ENCODE data around the gene CAMLG.

DNA sequence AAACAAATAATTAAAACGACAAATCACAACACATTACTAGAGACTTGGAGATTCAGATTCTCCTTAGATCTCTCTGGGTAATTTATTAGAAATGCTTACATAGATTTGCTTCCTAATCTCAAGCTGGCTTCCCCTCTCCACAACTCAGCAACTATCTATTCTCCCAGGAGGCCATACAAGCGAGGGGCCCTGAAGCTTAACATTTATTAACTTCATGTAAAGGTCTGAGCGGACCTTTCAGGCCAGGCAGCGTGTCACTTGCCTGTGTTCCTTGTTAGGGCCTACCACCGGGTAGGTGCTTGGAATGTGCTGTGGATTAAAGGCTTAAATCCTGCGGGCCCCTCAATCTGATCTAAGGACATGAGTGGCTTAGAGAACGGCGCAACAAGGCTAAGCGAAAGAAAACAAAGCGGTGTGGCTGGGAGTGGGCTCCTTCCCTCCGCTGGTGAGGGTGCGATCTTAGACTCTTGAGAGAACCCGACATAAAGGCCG lies 735 bp upstream of the HSPA4 start:
- PRO-cap = bidirectional peak, plus-strand start at position 140 of the sequence, minus-strand start outside the sequence; bidirectional peak, plus-strand start at position 421 of the sequence, minus-strand start at position 392 of the sequence

DNA sequence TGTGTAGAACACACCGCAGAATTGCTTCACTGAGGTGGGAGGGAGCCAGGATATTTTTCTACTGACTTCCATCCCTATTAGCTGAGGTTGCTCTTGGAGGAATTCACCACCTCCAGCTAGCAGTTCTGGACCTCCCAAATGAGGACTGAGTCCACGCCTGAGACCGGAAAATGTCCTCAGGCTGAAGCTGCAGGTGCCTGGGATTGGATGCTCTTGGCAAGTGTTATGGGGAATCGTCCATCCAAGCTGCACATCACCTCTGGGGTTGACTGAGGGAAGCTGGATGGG lies 270.7 kb downstream of the HSPA4 start:
- PRO-cap = no peak

- PRO-cap = no peak
Measured at GRCh38 chr5:133407129-133407475, 205.2 kb downstream of the FSTL4 start.

GRCh38 chr5:133930102-133930806 lies 38.2 kb downstream of the C5orf15 start:
- PRO-cap = no peak

GRCh38 chr5:133935154-133935593 lies 33.3 kb downstream of the C5orf15 start:
- PRO-cap = no peak

GRCh38 chr5:134159840-134160193 lies 16.9 kb downstream of the SKP1 start:
- PRO-cap = no peak

DNA sequence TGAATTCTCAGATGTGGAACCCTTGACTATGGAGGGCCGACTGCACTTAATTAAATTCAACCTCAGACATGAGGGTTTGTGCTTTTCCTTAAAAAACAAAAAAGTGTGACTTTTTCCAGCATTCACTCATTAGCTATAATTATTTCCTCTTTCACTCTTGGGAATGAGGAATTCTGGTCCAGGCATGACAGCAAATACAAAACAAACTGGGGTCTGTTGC lies 16.8 kb upstream of the SKP1 start:
- PRO-cap = no peak

DNA sequence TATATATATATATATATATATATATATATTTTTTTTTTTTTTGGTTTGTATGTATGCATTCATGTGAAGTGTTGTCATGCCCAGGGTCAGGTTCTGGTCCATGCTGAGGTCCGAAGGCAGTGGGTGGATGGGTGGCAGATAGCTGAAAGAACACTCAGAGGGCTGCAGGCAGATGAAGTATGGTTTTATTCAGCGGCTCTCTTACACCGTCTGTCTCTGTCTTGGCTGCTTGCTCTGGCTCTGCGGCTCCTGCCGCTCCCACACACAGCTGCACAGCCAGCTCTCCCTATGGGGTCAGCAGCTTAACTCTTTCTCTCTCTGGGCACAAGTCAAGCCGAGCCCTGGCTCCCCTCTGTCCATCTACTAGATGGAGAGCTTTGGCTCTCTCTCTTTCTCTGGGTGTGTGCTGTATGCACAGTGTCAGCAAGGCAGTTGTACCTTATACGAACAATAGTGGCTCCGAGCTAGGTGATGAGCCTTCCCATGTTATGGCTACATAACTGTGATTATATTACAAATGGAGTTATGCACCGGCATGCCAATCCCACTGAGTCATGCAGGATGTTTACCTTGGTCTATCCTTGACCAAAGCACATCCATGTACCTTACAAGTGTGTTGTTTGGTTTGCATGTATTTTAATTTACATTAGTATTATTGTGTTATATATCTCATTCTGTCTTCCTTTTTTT lies 19.2 kb upstream of the PPP2CA start:
- PRO-cap = no peak

DNA sequence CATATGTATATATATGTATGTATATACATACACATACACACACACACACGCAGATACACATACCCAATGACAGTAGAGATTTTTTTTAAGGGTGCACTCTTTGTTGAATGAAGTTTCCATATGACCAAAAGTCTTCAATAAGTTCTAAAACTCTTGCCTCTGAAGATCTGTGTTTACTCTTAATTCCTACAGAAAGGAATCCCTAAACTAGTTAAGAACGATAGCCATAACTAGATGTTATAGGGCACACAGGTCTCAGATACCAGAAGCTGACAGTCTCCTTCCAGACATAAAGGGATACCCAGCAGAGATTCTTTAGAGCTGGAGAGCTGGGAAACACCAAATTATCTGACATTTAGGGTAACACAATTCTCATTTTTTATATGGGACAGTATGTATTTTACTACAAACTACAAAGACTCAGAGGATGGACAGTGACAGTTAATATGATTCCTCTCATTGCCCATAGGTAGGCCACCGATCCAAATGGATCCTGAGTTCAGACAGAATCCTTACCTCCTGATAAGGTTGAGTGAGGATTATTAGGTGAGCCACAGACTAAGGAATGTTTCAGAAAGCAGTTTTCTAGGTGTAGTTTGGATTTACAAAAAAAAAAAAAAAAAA lies 12.4 kb downstream of the CDKN2AIPNL start:
- PRO-cap = no peak

DNA sequence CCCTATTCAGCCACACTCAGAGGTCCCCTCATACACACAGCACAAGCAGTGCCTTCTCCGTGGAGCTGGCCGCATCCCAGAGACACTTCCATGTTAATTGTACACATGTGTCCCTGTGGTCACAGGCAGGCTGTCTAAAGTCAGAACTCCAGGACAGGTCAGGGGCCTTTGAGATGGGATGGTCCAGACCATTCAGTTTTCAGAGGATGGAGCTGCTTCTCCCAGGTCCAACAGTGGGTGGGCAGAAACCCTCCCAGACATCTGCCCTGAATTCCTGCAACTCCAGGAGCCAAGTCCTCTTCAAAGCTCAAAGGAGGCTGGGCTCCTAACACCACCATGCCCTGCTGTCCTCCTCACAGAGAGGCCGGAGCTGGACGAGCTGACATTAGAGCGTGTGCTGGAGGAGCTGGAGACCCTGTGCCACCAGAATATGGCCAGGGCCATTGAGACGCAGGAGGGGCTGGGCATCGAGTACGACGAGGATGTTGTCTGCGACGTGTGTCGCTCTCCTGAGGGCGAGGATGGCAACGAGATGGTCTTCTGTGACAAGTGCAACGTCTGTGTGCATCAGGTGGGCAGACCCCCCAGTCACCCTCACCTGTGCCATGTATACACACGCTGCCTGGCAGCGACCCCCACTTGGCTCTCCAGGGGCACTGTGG lies 35.0 kb downstream of the JADE2 start:
- PRO-cap = no peak

- PRO-cap = no peak
Measured at GRCh38 chr5:134659435-134659899, 10.9 kb downstream of the SEC24A start.

DNA sequence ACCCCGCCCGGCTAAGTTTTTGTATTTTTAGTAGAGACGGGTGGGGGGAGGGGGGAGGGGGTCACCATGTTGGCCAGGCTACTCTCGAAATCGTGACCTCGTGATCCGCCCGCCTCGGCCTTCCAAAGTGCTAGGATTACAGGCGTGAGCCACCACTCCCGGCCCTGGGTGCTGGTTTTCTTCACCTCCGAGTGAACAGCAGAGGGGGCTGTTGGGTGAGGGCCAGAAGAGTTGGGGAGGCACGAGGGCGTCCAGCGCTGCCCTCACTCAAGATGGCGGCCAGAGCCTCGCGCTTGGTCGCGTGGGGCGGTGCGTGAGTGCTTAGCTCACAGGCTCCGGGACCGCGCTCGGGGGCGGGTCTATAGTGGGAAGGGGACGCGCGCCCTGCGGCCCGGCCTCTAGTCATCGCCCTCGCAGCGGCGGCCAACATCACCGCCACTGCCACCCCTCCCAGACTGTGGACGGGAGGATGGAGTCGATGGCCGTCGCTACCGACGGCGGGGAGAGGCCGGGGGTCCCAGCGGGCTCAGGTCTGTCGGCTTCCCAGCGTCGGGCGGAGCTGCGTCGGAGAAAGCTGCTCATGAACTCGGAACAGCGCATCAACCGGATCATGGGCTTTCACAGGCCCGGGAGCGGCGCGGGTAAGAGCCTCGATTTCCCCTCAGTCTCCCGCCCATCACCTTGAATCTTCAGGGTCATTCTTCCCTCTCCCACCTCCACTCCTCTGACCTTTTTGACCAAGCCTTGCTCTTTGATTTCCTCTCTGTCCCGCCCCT lies at the start of gene CAMLG:
CAMLG (plus strand) TSS at position 397 of the 776 bp plus-strand sequence.
- PRO-cap = bidirectional peak, plus-strand start at position 397 of the sequence, minus-strand start at position 193 of the sequence; bidirectional peak, plus-strand start at position 621 of the sequence, minus-strand start at position 568 of the sequence

DNA sequence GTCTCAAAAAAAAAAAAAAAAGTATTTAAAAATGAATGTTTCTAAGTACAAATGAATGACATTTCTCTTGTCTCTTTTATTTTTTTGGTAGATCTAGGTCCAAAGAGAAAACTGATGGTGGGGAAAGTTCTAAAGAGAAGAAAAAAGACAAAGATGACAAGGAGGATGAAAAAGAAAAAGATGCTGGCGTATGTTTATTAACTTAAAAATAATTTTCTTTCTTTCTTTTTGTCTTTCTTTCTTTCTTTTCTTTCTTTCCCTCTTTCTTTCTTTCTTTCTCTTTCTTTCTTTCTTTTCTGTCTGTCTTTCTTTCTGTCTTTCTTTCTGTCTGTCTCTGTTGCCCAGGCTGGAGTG lies 12.2 kb downstream of the DDX46 start:
- PRO-cap = no peak

DNA sequence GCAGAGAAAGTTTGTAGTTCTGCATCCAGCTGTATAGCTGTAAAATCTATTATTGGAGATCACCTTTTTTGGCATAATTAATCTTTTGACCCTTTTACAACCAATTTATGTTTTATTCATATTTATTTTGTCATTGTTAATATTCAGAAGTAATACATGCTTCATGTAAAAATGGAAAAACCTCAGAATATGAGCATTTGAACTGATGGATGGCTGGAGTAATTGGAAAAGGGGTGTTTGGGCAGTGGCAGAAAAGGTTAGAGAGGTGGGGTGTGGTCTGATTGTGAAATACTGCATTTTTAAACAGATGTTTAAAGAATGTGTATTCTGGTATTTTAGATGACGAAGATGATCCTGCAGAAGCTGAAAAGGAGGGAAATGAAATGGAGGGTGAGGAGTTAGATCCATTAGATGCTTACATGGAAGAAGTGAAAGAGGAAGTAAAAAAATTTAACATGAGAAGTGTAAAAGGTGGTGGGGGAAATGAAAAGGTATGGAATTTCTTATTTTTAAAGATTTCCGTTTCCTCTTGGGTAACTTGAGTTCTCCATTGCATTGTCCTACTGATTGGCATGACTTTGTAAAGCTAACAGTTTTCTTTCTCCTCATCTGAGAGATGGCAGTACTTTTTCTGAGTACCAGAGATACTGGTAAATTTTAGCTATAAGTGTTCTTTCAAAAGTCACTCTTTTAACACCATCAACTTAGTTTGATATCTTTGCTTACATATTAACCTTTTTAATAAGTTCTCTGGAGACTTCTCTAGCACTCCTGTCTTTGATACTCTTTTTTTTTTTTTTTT lies 18.9 kb downstream of the DDX46 start:
- PRO-cap = no peak

- PRO-cap = no peak
Measured at GRCh38 chr5:134798055-134798315, 39.4 kb downstream of the DDX46 start.

GRCh38 chr5:134913751-134914666 lies 9.1 kb downstream of the PCBD2 start:
- PRO-cap = no peak

DNA sequence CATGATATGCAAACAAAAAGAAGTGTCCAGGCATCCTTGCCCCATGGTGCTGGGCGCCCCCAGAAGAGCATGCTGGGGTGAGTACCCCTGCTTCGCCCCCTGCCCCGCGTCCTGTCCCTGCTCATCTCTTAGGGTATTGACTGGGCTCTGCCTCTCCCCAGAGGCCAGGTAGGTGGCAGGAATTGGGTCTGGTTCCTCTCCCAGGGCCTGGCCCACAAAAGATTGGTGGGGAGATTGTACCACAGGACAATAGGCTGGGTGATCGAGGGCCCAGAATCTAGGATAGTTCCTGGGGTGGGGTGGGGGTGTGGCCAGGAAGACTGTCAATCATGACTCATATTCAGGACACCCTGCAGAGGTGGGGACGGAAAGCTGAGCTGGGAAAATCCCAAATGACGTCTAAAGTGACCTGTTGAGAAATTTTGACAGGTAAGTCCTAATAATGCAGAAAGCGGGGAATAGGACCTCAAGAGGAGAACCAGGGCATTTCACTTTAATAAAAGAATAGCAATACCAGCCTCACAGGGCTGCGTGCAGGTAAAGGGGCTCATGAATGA lies 8.9 kb downstream of the PITX1 start:
- PRO-cap = no peak

DNA sequence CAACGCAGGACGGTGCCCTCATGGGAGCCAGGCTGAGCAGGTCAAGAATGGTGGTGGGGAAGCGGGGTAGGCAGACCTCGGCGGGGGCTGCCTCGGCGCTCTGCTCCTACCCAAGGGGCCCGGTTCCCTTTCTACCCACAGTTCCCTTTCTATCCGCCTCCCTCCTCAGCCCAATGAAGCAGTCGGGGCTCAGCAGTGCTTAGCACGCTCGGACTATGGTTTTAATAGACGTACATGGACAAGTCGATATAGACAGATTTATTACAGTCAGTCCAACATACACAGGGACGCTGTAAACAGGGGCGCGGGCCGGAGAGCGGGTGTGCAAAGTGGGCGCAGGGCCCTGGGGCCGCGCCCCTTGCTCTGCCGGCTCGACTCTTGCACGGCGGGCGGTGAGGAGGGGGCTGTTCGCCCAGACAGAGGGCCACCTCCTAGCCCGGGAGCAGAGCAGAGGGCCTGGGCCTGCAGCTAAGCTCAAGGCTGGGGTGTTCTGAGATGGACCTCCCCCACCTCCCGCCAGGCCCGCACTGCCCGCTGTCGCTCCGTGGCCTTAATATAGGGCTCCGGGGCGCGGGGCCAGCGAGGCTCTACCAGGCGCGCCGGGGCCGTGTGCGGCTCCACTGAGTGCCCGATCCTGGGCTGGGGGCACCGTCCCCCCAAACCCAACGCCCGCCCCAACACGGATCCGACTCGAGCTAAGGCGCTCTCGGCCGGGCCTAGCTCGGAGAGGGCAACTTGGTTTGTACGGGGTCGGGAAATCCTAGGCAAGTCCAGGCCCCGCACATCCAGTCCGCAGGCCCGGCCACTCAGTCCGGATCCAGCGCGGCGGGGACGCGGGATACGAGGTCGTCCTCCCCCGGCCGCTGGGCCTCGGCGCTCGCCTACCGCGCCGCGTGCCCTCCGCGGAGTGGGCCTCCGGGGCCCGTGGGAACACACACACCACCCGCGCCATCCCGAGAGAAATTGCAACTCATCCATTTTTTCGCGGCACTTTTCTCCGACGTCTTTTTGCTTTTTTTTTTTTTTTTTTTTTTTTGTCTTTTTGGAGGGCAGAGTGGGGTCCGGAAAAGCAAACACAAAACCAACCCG lies 6.1 kb downstream of the PITX1 start:
- PRO-cap = no peak

GRCh38 chr5:135035038-135035425 lies 1.0 kb upstream of the PITX1 start:
- PRO-cap = no peak

DNA sequence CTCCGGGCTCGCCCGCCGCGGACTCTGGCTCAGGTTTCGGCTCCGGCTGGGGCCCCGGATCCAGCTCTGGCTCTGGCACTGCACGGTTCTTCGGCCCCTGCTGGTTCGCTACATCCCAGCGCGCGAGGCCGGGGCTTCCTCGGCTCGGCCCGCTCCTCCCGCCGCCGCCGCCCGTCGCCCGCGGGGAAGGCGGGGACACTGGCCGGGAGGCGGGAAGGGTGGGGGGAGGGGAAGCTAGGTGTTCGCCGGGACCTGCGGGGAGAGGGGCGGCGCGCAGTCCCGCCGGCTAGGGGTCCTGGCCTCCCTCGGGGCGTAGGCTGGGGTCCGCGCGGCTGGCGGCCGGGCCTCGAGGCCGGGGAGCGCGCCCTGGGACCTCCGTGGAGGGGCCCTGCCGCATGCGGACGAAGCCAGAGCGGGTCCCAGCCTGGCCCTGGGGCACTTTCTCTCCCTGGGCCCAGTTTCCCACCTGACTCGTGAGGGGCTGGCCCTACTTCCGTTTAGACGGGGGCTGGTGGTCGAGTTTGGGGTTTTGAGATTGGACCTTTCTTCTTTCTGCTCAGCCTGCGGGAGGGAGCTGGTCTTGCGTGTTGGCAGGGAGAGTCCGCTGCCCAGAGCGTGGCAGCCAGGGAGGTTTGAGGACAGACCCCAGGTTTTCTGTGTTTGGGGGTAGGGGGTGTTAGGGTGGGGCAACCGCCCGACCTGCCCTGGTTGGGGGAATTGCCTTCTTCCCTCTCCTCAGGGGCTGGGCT lies 5.8 kb upstream of the PITX1 start:
- PRO-cap = no peak

Measured in neuron (in vitro differentiated cells).